ENCODE results near the gene PFDN1.

DNA sequence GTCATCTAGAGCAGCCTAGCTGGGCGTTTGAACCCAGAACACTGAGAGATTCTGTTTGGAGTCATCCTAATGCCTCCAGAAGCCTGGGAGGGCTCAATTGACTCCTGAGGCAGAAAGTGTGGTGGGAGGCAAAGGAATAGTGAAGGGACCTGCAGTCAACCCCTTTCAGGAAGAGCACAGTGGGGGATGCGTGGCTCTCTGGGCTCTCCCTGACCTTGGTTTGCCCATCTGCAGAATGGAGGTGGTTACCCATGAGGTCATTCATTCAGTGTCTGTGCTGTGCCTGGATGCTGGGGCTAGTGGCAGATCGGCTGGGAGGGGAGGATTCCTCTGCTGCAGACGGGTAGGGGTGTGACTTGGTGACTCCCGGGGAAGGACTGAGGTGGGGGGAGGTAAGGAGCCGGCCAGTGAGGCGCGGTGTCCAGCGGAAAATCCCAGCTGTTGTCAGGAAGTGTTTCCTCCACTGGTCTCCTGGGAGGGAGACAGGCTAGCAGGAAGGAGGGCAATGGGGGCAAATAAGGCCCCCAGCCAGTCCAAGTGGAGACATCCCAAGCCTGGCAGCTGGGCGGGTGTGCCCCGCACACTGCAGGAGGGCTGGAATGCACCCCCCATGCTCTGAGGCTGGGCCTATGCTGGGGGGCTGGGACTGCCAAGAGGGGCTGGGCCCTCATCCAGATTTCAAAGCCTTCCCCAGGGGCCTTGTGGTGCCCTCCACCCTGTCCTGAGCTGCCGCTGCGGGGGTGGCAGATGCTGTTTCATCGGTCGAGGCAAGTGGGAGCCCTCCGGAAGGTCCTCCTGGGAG lies 10.9 kb downstream of the CXXC5 start:
- PRO-cap: bidirectional peak, plus-strand start at position 463 of the sequence, minus-strand start at position 274 of the sequence

DNA sequence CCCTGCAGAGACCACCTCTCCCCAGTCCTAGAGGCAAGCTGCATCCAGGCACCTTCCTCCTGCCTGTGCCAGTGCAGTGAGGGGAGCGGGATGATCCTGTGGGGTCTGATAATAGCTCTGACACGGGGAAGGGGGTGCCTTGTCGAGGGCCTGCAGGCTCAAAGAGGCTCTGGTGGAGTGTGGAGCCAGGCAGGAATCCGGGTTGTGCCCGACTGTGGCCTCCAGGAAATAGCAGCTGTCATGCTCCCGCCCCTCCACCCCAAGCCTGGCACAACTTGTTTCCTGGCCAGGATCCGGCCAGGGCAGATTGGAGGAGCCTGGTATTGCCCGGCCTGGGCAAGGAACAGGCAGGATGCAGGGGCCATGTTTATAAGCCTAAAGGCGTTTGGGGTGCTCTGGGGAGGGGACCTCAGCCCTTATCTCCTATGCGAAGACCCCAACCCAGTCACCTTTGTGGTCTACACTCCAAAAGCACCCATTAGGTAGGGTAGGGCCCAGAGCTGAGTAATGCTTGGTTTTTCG lies 12.0 kb downstream of the CXXC5 start:
- PRO-cap: bidirectional peak, plus-strand start at position 289 of the sequence, minus-strand start at position 199 of the sequence

- PRO-cap: no peak
Measured at GRCh38 chr5:139665500-139666549, 17.7 kb downstream of the CXXC5 start.

DNA sequence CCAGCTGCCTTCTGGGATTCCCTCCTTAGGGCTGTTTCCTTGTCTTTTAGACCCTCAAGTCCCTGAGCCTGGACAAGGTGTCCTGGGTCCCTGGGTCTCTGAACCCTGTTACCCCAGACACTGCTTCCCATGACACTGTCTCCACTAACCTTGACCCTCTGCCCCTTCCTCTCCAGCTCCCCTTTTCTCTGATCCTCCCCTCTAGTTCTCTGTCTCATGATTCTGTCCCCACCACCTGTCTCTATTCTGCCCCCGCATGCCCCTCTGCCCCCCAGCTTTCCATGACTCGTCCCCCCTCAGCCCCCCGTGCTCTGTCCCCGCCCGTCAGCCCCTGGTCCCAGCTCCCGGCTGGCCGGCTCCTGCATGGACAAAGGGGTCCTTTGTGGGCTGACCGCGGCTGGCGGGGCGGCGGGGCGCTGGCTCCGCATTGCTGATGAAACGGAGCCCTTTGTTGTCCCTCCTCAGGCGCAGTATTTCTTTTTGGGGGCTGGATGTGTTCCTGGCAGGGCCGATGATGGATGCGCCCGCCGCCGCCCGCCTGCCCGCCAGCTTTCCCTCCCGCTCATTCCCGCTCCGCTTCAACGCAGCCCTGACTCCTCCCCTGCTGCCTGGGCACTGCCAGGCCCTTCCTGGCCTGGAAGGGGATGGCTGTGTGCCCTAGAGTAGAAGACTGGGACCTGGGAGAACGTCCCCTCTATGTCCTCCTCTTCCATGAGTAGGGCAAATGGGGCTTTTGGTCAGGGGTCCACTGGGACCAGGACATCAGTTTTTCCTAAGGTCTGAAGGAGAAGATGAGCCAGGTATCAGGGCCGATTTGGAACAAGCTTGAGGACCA lies 28.8 kb downstream of the CXXC5 start:
- PRO-cap: no peak

DNA sequence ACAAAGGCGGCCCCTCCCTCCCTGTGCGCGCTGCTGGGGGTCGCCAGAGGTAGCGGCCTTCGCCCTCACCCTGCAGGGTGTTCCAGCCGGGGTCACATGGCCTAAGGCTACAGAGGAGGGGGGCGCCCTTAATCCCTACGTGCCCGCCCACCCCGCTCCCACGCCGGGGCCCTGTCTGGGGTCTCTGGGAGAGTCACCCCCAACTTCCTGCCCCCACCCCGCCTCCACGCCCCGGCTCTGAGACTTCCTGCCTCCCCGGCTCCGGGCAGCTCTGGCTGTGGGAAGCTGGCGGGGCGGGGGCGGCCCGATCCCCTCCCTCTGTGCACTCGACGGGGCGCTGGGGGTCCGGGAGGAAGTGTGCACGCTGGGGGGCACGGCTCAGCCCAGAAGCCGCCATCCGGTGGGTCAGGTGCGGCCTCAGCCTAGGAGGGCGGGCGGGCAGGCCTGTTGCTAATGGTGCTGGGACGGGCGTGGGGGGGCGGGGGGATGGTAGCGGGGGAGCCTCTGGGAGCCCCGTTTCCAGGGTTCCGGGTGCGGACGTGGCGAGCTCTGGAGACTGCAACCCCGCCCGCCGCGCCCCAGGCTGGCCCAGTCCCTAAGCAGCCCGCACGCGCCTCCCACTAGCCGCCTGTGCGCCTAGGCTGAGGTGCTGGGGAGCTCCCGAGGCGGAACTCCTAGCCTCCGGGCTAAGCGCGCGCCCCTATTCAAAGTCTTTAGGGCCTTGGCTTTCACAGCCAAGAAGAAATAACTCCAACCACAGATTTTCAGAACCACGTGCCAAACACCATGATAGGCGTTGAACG lies 61.6 kb downstream of the CXXC5 start:
- PRO-cap: no peak

DNA sequence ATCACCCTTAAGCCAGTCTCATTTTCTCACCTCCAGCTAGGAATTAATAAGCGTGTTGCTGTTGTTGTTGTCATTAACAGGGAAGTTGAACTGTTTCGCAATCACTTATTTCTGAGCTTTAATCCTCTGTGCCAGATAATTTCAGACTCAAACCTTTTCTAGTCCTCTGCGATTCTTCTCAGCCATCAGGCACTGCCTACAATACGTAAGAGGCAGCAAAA lies 7.7 kb upstream of the PURA start:
- PRO-cap: no peak

DNA sequence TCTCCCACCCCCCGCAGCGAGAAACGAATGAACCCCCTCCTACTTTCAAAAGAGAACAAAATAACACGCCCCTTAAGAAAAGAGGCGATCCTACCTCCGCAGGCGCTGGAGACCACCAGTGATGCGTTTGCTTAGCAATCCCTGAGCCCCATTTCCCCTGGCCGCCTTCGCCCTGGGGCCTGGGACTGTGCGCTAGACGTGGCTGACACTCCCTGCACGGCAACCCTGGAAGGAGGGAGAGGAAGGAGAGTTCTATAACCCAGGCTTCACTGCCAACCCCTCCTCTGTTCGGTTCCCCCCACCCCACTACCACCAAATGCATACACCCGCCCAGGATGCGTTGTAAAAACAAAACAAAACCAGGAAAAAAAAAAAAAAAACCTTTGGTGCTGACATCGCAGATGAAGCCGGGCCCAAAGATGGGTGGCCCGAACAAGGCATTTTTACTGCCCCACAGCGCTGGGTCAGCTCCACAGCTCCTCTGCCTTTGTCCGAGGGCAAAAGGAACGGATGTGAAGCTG lies 5.5 kb upstream of the PURA start:
- PRO-cap: no peak

DNA sequence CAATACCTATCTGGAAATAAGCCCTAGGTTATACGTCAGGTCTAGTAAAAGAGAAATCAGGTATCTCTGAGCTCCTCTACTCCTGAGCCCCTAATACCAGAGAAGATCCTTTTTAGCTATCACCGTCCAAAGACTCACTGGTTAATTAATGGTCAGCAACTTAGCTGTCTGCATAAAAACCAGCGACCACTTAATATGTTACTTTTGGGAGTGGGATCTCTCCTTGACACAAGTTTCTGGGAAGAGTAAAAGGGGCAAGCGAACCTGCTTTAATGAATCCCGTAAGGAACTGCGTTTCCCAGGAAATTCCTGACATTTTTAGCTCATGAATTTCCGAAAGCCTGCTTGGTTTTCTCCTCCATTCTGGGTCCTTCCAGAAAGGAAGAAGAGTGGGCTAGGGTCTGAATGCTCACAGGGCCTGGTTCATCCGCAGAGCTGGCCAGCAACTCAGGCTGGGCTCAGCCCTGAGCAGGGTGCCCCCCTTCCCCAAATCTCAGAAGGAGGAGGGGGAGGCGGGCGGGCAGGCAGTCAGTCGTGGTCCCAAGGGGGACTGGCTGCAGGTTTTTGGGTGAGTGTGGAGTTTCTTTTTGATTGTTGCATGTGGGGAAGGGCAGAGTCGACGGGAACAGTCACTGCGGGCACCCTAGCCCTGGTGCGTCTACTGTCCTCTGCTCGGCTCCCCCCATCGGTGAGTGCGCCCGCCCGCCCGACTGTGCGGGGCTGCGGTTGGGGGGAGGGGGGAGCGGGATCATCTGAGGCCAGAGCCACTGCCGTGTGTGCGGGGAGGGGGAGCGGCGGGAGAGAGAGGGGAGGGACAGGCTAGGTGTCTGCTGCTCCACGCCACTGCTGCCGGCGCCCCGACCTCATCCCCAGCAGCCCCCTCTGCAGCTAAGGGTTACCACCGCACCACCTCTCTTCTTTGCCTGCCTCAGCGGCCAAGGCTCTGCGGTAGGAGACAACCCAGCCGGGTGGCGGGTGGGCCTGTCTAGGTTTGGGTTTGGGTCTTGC lies 1.1 kb upstream of the PURA start:
- PRO-cap: bidirectional peak, plus-strand start at position 376 of the sequence, minus-strand start at position 291 of the sequence

GRCh38 chr5:140145617-140146589 lies 20.2 kb downstream of the IGIP start:
- PRO-cap: no peak

- PRO-cap: no peak
Measured at GRCh38 chr5:140180907-140181533, 6.0 kb downstream of the CYSTM1 start.

GRCh38 chr5:140250282-140250613 lies 52.7 kb downstream of the PFDN1 start:
- PRO-cap: no peak

DNA sequence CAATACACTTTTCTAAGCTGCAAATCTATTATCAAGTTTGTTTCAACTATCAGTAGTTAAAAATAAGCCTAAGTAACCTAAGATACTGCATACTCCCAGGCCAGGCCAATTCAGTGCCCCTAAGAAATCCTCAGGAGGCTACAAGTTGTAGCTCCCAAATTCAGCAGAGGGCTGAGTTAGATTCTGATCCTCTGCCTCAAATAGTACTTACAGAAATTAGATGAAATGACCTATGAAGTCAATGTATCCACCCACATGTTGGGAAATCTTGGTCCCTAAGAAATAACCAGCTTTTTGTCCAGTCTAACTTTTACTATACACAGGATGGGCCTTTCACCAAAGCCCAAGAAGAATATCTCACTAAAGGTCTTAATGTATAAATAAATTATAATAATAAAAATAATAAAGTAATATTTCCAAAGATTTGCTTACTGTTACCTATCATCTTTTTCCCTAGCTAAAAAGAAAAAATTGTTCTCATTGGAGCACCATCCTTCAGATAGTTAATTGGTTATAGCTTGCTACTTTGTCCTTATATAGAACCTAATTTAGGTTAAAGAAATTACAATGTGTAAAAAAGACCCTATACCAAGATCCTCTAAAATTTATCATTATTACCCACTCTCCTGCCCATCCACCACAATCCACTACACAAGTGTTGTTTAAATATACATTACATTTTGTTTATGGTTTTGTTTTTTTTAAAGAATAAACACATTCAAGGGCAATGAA lies 22.3 kb downstream of the PFDN1 start:
- PRO-cap: no peak

- PRO-cap: no peak
Measured at GRCh38 chr5:140292215-140292555, 10.7 kb downstream of the PFDN1 start.

GRCh38 chr5:140292959-140293387 lies 9.9 kb downstream of the PFDN1 start:
- PRO-cap: no peak

DNA sequence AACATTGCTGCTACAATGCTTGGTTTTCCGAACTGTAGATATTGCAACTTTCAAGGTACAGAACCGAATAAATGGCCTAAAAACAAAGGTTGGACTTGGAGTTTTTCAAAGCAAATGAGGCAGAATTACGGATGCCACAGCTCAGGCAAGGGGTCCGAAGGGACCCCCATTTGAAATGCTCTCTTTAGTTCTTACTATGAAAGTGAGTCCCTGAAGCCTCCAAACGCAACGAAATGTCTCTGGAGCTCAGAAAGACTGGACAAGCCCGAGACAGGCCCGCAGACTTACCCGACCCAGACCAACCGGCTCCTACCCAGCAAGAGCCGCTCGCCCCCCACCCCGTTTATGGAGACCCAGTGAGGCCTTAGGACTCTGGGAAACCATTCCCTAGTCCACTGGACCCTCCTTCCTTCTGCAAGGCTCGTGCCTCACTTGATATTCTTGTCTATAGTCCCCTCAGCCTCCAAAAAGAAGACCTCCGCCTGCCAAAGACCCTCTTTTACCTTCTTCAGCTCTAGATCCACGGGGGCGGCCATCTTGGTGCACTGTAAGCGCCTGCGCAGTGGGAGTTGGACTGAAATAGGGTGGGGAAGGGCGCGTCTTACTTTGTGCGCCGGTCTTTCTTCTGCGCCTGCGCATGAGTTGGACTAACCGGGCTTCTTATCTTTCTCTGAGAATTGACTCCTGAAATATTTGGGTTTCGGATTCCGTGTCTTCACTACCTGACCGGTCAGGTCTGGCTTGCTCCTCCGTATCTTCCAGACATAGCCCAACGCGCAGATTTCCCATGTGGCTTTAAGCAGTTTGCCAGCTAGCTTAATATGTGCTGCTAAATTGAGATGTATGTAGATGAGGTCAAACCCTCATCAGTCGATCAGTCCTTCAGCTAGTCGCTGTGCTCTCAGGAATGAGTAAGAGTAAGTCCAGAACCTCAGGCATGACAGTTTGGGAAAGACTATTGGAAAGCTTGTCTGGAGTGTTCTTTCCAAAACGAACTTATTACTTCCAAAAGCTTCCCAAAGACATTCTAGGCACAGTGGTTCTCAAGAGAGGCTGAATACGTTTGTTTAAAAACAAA lies at the start of gene PFDN1:
Gene PFDN1 (minus strand): TSS at position 564 of the 1,078 bp plus-strand sequence.
- PRO-cap: bidirectional peak, plus-strand start at position 634 of the sequence, minus-strand start at position 553 of the sequence

GRCh38 chr5:140319884-140320242 lies 17.0 kb upstream of the PFDN1 start:
- PRO-cap: no peak

- PRO-cap: no peak
Measured at GRCh38 chr5:140333721-140334534, 12.5 kb downstream of the HBEGF start.

DNA sequence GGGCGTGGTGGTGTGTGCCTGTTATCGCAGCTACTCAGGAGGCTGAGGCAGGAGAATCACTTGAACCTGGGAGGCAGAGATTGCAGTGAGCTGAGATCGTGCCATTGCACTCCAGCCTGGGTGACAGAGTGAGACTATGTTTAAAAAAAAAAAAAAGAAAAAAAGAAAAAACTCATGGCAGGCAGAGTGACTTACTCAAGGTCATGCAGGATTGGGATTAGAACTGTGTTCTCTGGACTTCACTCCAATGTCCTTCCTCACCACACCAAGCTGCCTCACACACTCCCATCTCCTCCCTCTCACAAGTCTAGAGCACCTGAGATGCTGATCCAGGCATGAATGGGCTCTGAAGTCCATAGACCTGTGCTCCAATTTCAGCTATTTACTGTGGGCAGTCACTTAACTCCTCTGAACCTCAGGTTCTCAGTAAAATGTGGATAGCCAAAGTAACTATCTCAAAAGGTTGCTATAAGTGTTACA lies 2.4 kb downstream of the HBEGF start:
- PRO-cap: no peak

DNA sequence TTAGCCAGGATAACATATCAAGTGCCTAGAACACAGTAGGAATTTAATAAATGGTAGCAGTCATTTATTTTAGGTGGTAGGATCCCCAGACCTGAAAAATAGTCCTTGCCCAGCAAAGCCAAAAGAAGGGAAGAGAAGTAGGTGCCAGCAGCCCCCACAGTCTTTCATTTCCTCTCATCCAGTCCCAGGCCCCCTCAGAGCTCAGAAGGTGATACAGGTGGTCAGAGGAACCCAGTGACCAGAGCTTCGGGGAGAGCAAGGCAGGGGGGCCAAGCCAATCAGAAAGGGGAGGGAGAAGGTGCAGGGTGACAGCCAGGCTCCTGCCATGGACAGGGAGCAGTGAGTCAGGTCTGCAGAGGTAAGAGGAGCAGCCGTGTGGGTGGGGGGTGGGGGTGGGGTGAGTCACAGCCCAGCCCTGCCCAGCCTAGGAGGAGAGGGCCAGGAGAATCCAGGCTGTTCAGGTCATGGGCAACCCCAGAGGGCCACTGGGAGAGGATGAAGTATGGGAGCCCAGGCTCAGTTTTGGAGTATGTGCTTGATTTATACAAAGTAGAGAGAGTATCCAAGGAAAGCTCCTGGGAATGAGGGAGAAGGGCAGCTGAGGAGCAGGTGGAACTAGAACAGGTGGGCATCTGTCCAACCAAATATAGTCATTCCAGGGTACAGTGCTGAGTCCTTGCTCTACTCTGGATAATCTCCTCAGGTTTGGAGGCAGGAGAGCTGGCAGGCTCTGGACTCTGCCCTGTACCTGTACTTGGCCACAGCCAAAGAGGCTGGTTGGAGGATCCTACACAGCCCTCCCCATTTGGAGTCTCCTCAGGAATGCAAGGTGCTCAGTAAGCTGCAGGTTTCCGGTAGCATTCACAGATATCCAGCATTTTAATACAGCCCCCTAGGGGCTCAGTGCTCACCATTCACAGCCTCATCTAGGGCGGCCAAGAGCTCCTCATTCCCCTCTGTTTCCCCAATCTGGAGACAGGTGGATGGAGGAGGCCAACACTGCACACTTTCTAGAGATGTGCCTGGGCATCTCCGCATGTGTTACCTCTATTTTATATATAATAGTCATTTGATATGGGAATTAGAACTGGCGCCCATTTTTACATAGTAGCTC lies 1.6 kb downstream of the HBEGF start:
- PRO-cap: no peak

DNA sequence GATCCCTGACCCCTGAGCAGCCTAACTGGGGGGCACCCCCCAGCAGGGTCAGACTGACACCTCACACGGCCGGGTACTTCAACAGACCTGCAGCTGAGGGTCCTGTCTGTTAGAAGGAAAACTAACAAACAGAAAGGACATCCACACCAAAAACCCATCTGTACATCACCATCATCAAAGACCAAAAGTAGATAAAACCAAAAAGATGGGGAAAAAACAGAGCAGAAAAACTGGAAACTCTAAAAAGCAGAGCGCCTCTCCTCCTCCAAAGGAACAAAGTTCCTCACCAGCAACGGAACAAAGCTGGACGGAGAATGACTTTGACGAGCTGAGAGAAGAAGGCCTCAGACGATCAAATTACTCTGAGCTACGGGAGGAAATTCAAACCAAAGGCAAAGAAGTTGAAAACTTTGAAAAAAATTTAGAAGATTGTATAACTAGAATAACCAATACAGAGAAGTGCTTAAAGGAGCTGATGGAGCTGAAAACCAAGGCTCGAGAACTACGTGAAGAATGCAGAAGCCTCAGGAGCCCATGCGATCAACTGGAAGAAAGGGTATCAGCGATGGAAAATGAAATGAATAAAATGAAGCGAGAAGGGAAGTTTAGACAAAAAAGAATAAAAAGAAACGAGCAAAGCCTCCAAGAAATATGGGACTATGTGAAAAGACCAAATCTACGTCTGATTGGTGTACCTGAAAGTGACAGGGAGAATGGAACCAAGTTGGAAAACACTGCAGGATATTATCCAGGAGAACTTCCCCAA lies 31.6 kb upstream of the EIF4EBP3 start:
- PRO-cap: no peak

Measured in paraaortic lymph node (tissue), 1 donor.